Ileum (tissue), 1 donor: ENCODE results near the genes SPRED3 and ACTN4.

- PRO-cap = no peak
Observed at GRCh38 chr19:37997870-37998405, 90.9 kb downstream of the SIPA1L3 start.

GRCh38 chr19:38002972-38004239, 96.4 kb downstream of the SIPA1L3 start:
- PRO-cap = no peak

- PRO-cap = bidirectional peak, plus-strand start at chr19:38251126, minus-strand start at chr19:38250861
Observed at GRCh38 chr19:38250563-38251217, 5.5 kb downstream of the PPP1R14A start.

DNA sequence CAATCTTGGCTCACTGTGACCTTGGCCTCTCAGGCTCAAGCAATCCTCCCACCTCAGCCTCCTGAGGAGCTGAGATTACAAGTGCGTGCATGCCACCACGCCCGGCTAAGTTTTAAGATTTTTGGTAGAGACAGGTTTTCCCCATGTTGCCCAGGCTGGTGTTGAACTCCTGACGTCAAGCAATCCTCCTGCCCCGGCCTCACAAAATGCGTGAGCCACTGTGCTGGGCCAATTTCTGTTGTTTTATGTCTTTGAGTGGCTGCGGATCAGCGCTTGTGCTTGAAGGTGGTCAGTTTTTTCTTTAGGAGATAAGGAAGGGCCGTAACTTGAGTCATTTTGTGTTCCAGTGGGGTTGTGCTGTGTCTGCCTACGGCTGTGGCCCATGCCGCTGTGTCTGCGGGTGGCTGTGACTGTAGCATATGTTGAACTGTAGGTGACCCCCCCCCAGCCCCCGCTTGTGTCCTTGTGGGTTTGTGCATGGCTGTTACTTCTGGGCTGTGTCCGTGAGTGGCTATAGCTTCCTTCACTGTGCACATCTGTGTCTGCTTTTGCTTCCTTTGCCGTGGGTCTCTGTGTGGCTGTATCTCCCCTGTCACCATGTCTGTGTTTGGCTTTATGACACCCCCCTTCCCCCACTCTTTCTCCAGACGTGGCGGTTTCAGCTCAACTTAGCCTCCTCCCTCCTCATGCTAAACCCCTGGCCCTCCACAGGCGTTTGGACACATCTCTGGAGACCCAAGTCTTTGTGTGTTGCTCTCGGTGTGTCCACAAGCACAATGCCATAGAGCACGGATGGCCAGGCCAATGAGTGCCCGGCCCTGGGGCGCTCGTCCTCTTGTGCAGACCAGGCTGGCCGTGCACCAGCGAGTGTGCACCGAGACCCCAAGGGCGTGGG, 741 bp downstream of the PPP1R14A start:
- PRO-cap = no peak

- PRO-cap = unidirectional peak, plus-strand start at chr19:38388717
Observed at GRCh38 chr19:38388614-38388975, at the start of gene SPRED3. TSS of gene SPRED3 (plus strand) at chr19:38388697.

- PRO-cap = unidirectional peak, minus-strand start at chr19:38403716
Observed at GRCh38 chr19:38403539-38403907, 630 bp downstream of the FAM98C start.

DNA sequence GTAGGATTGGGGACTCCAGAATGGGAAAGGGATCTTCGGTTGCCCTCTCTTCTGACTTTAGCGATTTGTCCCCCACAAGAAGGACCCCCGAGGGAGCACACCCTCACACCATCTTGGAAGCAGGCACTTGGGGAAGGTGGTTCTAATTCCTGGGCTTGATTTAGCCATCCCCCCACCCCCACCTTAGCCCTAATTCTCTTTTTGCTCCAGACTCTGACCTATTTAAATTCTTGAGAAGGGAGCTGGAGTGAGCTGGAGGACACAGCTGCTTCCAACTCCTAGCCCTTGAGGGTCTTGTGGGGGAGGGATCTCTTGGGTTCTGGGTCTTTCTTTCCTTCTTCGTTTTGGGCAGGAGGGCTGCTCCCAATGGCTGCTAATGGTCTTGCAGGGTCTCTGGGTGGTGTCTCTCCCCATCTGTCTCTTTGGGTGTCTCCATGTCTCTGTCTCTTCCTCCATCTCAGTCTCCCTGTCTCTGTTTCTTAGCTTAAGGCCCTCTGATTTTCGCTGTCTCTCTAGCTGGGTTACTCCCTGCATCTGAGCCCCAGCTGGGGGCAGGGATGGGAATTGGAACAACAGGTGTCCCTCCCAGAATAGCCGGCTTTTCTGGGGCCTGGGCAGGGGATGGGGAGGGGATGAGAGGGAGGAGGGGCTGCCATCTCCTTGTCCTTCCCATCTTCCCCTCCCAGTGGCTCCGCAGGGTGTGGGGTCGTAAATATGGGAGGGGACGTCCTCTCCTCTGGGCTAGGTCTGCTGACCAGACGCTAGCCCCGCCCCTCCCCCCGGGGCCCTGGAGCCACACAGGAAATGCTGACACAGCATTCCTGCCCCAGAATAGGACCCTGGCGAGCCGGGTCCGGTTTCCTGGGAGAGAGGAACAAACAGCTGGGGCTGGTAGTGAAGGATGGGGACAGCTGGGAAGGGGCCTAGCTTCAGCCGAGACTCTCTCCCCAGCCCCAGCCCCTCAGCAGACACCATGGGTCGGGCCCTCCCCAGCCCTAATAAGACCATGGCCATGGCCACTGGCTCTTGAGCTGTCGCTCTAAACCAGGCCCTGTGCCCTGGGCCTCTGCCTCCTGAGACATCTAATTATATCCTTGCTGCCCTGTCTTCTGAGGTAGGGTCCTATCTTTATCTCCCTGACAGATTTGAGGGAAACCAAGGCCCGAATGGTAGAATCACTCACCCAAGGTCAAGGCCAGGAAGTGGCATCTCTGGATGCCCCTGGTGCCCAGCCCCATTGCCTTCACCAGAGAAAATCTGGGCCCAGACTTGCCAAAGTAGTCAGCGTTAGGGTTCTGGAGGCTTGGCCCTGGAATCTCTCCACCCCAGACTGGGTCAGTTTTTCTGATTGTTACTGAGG, 1.1 kb downstream of the RYR1 start:
- PRO-cap = no peak

DNA sequence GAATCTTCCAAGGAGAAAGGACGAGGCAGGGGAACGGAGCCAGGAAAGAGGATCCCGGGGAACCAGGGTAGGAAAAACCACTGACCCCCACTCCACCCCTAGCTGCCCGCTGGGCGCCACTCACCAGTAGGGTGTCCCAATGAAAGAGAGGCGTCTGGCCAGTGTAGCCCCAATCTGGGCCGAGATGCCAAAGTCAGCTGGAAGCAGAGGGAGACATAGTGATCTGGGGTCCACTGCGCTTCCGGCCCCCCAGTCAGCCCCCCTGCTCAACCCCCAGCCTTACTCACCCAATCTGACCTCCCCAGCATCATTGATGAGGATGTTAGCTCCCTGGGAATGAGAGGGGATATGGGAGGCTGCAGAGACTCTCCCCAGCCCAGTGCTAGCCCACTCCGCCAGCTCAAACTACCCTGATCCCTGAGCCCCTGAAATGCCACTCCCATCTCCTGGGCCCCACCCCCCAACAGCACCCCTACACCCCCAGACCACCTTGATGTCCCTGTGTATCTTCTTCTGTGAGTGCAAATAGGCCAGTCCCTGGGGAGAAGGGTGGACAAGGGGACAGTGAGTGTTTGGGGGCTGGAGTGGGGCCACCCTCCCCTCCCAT, 3.9 kb downstream of the MAP4K1 start:
- PRO-cap = no peak

- PRO-cap = bidirectional peak, plus-strand start at chr19:38647687, minus-strand start at chr19:38647374
Observed at GRCh38 chr19:38647558-38648719, at the start of gene ACTN4. TSS of gene ACTN4 (plus strand) at chr19:38647649.

GRCh38 chr19:38664313-38665290, 17.2 kb downstream of the ACTN4 start:
- PRO-cap = no peak

GRCh38 chr19:38667047-38668231, 20.0 kb downstream of the ACTN4 start:
- PRO-cap = no peak

GRCh38 chr19:38690707-38691207, 43.3 kb downstream of the ACTN4 start:
- PRO-cap = no peak

DNA sequence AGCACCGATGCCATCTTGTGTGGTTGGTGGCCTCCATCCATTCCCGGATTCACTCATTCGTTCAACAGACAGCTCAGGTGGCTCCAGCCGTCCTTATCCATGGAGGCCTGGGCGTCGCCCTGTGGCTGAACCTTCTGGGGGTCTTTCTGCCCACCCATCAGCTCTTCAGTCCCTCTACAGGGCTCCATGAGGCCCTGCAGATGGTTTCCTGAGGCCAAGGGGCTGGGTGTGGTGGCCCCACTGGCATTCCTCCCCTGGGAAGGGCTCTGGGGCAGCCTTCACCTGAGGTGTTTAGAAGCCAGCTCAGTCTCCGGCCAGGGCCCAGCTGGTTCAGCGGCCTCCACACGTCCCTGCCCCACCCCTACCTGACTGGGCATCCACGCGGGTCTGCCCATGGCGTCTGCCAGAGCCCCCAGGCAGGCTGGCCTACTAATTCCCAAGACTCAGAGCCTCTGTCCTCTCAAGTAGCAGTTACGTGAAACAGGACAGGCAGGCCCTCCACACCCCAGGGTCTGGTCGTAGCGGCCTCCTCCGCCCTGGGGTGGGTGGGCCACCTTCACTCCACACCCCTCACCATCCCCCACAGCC, 24.6 kb downstream of the CAPN12 start:
- PRO-cap = no peak

DNA sequence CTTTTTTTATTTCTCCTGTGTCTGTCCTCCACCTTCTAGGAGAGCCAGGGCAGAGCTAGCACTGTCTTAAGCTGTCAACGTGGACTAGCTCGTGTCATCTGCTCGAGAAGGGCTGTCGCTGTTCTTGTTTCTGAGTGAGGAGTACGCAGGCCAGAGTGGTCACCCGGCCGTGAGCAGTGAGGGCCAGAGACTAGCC, 13.8 kb downstream of the CAPN12 start:
- PRO-cap = no peak

DNA sequence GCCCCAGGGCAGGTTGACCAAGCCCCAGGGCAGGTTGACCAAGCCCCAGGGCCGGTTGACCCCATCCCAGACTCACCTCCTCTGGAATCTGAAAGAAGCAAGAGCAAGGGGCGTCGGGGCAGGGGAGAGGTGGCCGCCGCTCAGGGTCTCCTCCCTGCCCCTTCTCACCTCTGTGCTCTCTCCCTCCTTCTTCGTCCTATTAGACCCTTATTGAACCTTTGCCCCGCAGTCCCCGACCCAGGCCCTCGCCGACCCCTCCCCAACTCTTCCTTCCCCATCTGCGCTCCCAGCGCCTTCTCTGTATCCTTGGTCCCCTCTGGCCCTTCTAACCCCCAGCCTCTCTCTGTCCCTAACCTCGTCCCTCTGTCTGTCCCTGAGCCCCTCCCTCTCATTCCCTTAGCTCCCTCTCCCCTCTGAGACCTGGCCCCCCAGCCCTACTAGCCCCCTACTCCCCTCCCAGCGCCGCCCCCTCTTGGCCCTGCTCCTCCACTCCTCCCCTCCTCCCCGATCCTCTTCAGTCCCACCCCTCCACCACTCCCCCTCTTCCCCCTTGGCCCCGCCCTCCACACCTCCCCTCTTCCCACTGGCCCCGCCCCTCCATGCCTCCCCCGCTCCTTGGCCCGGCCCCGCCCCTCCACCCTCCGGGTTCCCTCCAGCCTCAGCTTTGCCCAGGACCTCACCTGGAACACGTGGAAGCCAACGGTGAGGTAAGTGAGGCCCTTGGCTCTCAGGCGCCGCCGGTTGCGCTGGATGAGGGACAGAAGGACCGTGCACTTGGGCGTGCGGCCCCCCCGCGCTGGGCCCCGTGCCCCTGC, 7.6 kb downstream of the CAPN12 start:
- PRO-cap = unidirectional peak, minus-strand start at position 516 of the sequence

DNA sequence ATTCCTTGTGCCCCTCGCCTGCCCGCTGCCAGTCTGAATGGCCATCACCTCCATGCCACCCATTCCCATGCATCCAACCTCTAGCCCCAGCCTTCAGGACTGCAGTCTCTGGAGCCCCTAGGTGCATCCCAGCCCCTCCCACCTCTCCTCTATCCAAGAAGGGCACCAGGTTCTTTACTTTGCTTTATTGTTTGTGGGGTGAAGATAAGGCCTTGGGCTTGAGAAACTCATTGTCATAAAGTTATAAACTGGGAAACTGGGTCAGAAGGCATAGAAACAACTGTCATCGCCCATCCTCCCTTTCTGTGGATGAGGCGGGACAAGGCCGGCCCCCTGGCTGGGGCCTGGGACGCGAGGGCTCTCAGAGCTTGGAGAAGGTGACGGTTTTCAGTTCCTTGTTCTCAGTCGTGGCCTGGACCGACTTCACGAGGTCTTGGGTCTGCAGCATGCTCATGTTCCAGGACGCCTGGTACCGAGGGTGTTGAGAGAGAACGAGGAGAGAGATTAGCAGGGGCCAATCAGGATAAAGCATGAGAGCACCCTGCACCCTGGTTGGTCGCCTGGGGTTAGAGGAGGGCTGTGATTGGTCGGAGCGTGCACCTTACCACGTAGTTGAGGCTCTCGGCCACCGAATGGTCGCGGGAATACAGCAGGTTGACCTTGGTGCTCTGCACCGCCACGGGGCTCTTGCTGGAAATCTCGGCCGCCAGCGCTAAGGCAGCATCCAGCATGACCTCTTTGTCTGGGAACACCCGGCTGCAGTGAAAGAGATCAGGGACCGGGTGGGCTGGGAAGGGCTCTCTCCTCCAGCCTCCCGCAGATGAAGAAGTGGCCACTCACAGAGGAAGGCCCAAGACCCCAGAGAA, 2.7 kb upstream of the LGALS4 start:
- PRO-cap = bidirectional peak, plus-strand start at position 404 of the sequence, minus-strand start at position 142 of the sequence; bidirectional peak, plus-strand start at position 628 of the sequence, minus-strand start at position 464 of the sequence

DNA sequence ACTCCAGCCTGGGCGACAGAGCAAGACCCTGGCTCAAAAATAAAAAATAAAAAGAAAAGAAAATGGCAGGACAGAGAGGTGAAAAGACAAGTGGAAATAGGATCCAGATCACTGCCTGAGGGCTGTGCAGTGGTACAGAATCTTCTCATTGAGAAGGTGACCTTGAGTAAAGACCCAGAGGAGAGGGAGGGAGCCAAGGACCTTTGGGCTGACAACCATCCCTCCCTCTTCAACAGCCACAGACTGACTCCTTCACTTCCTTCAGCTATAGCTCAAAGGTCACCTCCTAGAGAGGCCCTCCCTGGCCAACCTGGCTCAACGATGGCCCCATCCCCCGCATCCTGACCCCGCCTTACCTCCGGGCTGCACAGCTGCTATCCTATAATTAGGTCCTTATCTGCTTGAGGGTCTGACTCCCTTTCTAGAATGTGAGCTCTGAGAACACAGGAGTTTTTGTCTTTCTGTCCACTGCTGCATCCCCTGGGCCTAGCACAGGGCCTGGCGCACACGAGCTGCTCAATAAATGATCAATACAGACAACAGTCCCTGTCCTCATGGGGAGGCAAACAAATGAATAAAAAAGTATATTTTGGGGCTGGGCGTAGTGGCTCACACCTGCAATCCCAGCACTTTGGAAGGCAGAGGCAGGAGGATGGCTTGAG, 6.5 kb upstream of the LGALS4 start:
- PRO-cap = bidirectional peak, plus-strand start at position 424 of the sequence, minus-strand start at position 231 of the sequence

DNA sequence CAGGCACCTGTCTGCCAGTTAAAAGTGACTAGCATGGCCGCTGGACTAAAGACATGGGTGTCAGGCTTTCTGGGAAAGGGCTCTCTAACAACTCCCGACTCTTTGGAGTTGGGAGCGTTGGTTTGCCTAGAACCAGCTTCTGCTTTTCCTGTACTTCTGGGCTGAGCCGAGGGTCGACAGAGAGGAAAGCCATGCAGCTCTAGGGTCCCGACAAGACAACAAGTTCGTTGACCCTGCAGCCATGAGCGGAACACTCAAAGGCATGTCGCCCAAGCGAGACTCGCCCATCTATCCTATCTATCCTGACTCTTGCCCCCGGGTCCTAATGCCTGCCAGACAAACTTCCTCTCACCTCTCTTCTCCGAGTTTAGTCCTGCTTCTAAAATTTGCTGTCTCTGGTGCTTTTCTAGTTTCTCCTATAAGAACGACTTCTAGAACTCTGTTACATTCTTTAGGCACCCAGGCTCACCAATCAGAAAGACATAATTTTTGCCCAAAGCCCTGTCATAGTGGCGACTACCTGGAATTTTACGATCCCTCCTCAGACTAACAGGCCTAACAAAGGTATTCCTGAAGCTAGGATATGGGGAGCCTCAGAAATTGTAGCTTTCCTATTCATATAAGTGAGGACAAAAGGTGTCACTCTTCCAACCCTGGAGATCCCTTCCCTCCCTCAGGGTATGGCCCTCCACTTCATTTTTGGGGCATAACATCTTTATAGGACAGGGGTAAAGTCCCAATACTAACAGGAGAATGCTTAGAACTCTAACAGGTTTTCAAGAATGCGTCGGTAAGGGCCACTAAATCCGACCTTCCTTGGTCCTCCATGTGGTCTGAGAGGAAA, 7.9 kb downstream of the ECH1 start:
- PRO-cap = no peak

DNA sequence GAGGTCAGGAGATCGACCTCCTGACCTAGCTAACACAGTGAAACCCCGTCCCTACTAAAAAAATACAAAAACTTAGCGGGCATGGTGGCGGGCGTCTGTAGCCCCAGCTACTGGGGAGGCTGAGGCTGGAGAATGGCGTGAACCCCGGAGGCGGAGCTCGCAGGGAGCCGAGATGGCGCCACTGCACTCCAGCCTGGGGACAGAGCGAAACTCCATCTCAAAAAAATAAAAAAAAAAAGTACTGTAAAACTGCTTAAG, 1.3 kb upstream of the ECH1 start:
- PRO-cap = no peak

DNA sequence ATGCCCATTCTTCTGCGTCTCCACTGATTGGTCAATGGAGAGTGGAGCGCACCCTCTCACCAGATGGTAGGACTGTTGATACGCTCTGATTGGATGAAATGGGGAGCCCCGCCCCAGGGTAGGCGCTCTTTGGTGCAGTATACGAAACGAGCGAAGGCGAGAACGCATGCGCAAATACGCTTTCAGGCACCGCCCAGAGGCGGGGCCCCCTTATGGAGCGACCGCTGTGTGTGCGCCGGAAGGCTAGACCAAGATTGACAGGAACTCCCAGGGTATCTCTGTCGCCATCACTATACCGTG, 604 bp upstream of the HNRNPL start:
- PRO-cap = bidirectional peak, plus-strand start at position 246 of the sequence, minus-strand start outside the sequence